SK-MEL-5 (cell line): ENCODE measurements around a stretch of chr17.

RAMPAGE:
- cytosol, long total RNA, result no peak
- long total RNA, result no peak
- nucleus, long total RNA, result no peak
These were observed 1.7 kb downstream of the RNF213 start for GRCh38 chr17:80262271-80262909.

RAMPAGE:
- cytosol, long total RNA, result no peak
- long total RNA, result no peak
- nucleus, long total RNA, result no peak
These were observed 2.6 kb downstream of the RNF213 start for GRCh38 chr17:80263128-80263785.

GRCh38 chr17:80406889-80407477, 8.0 kb upstream of the ENDOV start:
RAMPAGE:
- cytosol, long total RNA, result no peak
- long total RNA, result no peak
- nucleus, long total RNA, result no peak

RAMPAGE:
- cytosol, long total RNA, result no peak
- long total RNA, result no peak
- nucleus, long total RNA, result no peak
These were observed 23.1 kb downstream of the NPTX1 start for GRCh38 chr17:80453190-80453842.

DNA sequence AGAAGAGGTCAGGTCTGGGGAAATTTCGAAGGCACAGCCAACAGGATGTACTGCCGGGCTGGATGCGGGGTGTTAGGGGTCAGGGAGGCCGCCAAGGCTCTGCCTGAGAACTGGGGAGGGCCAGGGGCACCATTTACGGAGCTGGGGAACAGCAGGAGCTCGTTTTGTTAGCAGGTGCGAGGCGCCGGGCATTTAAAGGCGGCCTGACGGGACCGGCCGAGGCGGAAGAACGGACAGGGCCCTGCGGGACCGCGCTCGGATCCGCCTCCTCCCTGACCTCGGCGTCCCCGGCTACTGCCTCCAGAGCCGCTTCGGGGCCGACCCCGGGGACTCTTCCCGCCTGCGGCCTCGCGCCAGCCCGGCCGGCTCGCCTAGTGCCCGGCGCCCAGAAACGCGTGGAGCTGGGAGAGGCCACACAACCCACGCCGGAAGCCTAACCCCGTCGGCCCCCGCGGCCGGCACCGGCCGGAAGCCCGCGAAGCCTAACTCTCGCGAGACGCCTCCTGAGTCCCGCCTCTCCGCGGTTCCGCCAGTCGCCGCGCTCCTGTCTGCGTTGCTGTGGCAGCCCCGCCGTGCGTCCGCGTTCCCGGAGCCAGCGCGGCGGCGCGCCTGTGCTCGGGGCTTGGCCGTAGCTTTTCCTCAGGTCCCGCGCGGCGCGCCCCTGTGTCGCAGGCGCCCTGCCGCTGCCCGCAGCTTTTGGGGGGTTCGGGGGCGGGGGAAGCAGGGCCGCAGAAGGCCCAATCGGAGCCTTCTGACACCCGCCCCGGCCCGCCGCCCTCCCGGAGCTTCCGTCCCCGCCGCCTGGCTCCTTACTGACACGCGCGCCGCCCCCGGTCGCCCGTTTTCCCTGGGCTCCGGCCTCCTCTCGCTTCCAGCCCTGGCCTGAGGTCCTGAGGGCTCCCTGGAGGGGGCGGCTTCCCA, 21.9 kb downstream of the NPTX1 start:
RAMPAGE:
- cytosol, long total RNA, result no peak
- long total RNA, result no peak
- nucleus, long total RNA, result no peak

DNA sequence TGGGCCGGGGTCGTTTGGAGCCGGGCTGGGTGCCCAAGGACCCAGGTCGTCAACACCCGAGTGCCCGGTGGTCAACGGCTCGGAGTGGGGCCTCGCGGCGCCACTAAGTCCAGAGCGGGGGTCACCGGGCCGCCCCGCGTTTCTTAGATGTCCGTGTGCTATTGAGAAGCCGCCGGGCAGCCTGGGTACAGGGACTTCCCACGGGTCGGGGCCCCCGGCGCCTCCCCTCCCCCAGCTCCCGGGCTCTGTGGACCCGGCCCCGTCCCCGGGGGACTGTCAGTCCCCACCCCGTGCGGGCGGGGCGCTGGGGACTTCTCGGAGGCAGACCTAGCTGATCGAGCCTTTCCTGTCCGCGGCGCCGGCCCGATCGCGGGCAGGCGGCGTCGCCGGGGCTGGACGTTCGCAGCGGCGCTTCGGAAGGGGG, 613 bp upstream of the NPTX1 start:
RAMPAGE:
- cytosol, long total RNA, result no peak
- long total RNA, result no peak
- nucleus, long total RNA, result no peak

DNA sequence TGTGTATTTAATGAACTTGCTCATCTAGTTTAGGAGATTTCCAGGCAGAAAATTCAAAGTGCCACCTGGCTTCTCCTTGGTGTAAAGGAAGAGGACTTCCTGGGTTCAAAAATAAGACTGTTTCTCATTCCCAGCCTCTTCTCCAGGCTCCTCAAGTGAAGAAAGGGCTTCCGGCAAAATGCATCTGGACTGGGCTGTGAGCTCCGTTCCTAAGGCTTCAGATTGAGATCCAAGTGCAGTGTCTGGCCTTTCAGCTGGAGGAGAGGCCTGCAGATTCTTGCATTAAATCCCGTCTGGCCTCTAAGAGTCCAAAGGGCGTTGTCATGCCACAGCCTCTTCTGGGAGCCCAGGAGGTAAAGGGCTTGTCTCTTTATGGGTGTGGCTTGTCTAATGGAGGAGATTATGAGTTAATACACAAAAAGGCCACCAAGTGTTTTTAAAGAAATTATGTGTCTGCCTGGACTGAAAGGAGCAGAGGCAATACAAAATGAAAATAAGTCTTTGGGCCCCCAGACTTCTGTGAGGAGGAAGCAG, 55.3 kb downstream of the RPTOR start:
RAMPAGE:
- cytosol, long total RNA, result no peak
- long total RNA, result no peak
- nucleus, long total RNA, result no peak

DNA sequence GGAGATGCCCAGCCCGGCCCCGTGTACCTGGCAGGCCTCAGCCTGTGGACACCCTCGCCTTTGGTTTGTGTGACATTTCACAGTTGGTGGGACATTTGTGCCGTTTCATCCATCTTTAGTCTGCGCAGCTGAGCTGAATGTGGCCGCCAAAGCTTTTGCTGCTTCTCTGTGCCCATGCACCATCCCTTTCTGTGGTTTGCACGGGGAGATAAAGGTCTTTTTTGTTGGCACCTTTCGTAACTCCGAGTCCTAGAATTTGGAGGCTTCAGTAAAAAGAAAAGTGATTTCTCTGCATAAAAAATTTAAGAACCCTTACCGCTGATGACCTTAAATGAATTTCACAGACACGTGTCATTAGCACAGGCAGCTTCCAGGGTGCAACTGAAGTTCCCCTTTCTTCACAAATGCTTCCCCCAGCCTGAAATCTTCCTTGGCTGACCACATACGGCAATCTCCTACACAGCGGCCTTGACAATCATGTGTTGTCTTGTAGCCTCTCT, 193.6 kb downstream of the RPTOR start:
RAMPAGE:
- cytosol, long total RNA, result no peak
- long total RNA, result no peak
- nucleus, long total RNA, result no peak

DNA sequence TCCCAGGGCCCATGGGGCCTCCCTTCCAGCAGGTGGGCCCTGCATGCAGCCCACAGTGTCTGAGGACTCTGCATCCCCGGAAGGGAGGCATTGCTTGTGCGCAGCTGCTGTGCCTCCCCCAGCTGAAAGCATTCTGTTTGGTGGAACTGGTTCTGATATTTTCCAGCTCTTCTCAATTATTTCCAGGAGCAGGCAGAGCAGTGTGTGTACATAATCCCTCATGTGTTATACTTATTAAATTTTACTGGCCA, 207.6 kb downstream of the RPTOR start:
RAMPAGE:
- cytosol, long total RNA, result no peak
- long total RNA, result no peak
- nucleus, long total RNA, result no peak

DNA sequence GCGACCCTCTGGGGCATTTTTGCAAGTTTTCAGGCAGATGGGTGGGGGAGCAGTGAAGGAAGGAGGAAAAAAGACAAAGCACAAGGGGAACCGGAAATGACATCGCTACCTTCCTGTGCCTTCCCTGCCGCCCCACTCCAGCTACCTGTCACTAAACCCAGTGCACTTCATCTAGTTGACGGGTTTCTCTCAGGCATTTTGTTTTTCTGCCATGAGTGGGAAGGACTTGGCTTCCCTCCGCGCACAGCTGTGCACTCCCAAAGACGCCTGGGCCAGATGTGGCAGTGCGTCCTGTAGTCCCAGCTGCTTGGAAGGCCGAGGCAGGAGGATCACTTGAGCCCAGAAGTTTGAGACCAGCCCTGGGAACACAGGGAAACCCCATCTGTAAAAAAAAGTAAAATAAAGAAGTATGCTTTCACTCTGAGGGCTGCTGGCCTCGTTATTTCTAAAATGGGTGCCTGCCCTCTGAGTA, 214.2 kb downstream of the RPTOR start:
RAMPAGE:
- cytosol, long total RNA, result no peak
- long total RNA, result no peak
- nucleus, long total RNA, result no peak

DNA sequence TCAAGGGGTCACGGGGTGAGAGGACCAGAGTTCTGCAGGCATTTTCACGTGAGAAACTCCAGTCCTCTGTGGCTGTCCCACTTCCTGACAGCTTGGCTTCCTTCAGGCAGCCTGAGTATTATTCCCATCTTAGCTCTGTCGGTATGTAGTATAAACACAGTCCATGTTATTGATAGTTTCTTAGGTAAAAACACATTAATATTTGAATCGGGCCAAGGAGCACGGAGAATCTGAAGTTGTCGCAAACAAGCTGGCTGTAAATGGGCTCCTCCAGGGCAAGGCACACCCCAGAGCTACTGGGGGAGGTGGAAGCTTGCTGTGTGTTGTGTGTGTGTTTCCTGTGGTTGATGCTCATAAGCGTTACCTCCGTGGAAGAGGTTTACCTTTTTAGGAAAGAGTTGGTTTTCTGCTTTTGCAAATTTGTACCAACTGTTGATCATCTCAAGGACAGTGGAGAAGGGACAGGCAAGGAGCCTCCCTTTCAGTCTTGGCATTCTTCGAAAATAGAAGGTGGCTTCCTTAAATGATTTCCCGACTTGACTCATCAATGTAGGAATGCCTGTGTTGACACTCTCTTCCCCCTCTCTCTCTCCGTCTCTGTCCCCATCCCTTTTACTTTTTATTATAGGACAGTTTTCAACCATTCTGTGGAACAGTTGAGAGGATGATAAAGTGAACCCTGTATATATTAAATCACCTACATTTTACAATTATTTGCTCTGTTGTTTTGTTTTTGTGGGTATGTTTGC, 208.8 kb upstream of the CHMP6 start:
RAMPAGE:
- cytosol, long total RNA, result no peak
- long total RNA, result no peak
- nucleus, long total RNA, result no peak

RAMPAGE:
- cytosol, long total RNA, result no peak
- long total RNA, result no peak
- nucleus, long total RNA, result no peak
These were observed 157.4 kb upstream of the CHMP6 start for GRCh38 chr17:80834009-80834805.

RAMPAGE:
- cytosol, long total RNA, result no peak
- long total RNA, result no peak
- nucleus, long total RNA, result no peak
These were observed 124.0 kb upstream of the CHMP6 start for GRCh38 chr17:80867535-80868061.

RAMPAGE:
- cytosol, long total RNA, result no peak
- long total RNA, result no peak
- nucleus, long total RNA, result no peak
These were observed 90.8 kb upstream of the CHMP6 start for GRCh38 chr17:80900731-80901356.

RAMPAGE:
- cytosol, long total RNA, result no peak
- long total RNA, result no peak
- nucleus, long total RNA, result no peak
These were observed 32.1 kb upstream of the CHMP6 start for GRCh38 chr17:80959235-80960182.

DNA sequence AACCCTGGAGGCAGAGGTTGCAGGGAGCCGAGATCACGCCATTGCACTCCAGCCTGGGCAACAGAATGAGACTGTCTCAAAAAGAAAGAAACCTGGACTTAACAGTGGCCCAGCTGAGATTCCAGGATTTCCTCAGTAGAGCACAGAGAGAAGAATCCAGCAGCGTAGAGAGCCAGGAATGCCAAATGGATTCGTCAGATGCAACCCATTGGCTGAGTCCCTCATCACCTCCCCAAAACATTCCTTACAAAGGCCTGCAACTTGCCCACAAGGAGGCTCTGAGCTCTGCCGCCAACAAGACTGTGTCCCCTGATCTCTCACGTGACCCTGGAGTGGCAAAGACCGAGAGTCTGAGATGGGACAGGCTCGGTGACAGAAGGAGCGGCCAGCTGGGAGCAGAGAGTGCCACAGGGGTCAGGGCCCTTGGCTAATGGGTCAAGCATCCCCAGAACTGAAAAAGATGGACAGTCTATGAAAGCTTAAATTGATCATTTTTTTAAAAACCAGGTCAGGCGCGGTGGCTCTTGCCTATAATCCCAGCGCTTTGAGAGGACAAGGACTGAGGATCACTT, 6.9 kb upstream of the CHMP6 start:
RAMPAGE:
- cytosol, long total RNA, result no peak
- long total RNA, result no peak
- nucleus, long total RNA, result no peak

GRCh38 chr17:81017875-81018854, 16.8 kb upstream of the BAIAP2 start:
RAMPAGE:
- cytosol, long total RNA, result no peak
- long total RNA, result no peak
- nucleus, long total RNA, result no peak

DNA sequence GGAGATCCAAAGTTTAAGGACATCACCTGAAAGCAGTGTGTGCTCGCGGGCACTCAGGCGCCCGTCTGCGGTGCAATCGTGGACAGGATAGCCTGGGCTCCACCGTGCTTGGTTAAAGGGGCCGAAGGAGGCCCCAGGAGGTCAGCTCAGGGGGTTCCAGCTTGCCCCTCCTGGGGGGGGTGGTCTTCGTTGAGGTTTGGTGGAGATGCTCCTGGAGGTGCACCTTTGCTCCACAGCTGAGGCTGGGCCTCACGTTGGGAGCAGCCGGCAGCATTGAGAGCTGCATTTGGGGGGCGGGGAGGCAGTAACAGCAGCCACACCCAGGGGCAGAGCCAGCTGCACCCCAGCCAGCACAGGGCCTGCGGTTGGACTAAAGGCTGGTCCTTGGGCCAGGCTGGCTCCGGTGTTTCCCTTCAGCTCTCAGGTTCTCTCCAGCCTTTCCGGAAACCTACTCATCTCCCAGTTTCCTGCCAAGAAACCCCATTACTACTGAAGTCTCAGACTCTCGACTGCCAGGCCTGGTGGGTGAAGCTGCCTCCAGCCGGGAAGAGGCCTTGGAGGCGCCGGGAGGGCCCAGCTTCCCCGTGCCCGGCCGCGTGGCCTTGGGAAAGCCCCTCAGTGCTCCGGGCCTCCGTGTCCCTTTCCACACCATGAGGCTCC, 14.2 kb upstream of the BAIAP2 start:
RAMPAGE:
- cytosol, long total RNA, result no peak
- long total RNA, result no peak
- nucleus, long total RNA, result no peak

RAMPAGE:
- cytosol, long total RNA, result no peak
- long total RNA, result no peak
- nucleus, long total RNA, result no peak
These were observed 9.6 kb upstream of the BAIAP2 start for GRCh38 chr17:81025267-81025791.

DNA sequence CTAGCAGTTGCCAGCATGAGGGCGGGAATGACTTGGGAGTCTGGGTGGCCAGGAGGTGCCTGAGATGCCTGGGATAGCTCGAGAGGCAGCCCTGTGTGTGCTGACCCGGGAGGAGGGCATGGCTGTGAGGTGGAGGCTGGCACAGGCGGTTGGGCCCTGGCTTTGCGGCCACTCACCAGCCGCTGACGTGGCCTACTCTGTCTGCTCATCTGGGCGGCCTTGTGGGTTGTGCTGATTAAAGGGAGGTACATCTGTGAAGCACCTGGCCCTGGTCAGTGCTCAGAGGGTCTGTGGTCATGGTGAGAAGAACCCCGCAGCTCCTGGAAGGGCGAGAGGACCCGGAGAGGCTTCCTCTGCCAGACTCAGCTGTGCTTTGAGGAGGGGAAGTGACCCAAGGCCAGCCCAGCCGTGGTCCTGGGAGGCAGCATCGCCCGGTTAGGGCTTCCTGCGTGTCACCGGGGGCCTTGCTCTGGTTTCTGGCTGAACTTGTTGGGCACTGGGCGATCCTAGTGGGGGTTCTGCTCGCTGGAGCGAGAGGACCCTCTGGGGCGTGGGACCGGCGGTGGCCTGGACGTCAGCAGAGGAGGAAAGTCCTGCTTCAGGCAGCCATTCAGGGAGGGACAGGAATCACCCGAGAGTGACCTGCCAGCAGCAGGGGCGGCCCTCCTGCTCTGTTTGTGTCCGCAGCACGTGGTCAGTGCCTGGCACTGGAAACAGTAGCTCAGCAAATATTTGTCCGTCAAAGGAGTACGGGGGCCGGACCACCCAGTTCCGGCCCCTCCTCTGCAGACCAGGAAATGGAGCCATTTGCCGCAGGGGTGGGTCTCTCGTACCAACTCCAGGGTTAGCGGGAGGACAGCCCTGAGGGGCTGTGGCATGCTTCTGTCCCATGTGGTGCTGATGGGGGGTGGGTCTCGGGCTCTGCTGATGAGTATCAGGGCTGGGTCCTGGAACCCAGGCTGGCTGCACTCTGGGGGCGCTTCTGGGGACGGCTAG, 48.1 kb downstream of the BAIAP2 start:
RAMPAGE:
- cytosol, long total RNA, result no peak
- long total RNA, result no peak
- nucleus, long total RNA, result no peak